Fibroblast of villous mesenchyme (primary cell): Measurements from ENCODE around the gene GGT7.

DNA sequence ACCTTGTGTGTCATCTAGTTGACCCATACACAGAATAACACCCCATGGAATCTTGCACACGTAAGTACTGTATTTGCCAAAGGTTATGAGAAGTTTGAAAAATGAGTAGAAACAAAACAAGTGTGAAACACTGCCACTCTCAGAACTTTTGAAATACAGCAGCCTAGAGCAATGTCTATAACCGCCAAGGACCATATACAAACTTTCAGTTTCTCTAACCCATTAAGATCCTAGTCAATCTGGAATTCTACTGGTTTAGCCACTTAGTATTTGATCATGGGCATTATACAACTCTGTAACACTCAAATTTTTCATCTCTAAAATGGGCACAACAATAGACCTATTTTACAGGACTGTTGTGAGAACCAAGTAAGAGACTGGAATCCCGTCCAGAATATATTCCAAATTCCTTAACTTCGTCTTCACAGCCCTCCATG, 1.3 kb downstream of the EIF2S2 start:
- CAGE, long polyA plus RNA: no peak

DNA sequence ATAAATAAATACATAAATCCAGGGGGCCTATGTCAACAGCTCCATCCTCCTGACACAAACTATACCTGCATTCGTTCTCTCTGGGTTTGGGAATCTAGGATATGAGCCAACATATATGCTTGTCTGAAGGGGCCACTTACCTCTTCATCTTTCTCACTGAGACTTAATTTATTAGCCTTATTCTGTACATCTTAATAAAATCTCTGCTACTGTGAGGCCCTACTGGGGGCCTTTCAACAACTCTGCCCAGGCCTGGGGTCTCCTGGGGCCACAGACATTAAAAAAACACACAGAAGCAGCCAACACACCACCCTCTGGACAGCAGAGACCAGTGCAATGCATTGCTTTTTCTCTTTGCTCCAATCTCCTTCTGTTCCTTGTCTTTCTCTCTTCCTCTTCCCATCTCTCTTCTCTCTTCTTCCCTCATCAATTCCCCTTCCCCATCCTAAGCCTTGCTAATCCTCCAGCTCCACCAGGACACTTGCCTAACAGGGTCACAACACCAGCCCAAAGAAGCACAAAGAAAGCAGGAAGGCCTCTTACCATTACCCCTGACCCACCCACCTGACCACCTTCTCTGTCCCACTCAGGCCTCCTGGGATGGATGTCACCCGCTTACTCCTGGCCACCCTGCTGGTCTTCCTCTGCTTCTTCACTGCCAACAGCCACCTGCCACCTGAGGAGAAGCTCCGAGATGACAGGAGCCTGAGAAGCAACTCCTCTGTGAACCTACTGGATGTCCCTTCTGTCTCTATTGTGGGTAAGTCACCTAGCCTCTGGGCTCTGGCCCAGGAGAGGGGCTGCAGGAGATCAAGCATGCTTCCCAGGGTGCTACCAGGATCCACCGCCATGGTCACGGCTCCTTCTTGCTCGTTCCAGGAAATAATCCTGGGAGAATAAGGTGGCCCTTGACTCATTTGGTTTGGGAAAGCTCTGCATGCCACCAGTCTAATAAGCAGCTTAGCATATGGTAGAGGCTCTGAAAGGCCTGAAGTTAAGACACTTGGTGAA, 18.9 kb downstream of the ASIP start:
- CAGE, long polyA plus RNA: no peak

DNA sequence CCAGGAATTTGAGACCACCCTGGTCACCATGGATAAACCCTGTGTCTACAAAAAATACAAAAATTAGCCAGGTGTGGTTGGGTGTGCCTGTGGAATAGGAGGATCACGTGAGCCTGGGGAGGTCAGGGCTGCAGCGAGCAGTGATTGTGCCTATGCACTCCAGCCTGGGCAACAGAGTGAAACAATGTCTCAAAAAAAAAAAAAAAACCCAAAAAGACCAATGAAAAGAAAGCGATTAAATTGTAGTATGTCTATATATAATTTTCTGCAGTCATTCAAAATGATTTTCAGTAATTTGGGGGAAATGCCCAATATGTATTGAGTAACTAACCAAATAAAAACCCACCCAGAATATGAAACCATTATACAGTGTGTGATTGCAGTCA, 70.4 kb downstream of the ITCH start:
- CAGE, long polyA plus RNA: no peak

DNA sequence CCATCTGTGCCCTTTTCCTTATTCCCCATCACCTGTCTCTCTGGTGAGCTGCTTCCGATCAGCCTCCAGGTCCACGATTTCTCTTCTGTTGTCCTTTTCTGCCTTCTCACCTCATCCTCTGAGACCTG, 566 bp upstream of the MAP1LC3A start:
- CAGE, long polyA plus RNA: no peak

GRCh38 chr20:34711542-34712081, 7.5 kb downstream of the TP53INP2 start:
- CAGE, long polyA plus RNA: no peak

GRCh38 chr20:34713721-34714099, 9.6 kb downstream of the TP53INP2 start:
- CAGE, long polyA plus RNA: no peak

DNA sequence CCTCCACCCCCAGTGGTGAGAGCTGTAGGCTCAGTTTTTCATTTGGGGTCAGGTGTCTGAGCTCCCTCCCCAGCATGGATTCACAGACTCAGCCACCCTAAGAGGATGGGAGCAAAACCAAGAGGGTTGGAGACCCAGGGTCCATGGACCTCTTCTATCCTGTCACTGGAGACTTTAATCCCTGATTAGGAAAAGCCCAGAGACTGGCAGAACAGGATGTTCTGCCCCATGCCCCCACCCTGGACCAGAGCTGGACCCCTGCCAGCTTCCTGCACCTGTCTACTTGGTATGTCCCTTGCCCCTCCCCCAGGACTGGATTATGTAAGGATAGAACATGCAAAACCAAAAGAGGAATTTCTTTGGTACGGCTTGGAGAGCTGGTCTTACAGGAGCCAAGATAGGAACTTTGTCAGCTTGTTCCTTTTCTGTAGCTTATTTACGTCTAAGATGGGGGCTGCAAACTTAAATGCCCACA, 11.0 kb downstream of the GGT7 start:
- CAGE, long polyA plus RNA: no peak

GRCh38 chr20:34872567-34873171, at the start of gene GGT7:
Gene GGT7 (minus strand): TSS chr20:34872856.
- CAGE, long polyA plus RNA: no peak

- CAGE, long polyA plus RNA: no peak
Measured at GRCh38 chr20:35038950-35039447, 53.6 kb downstream of the TRPC4AP start.

GRCh38 chr20:35134173-35134804, 12.8 kb downstream of the EDEM2 start:
- CAGE, long polyA plus RNA: no peak

DNA sequence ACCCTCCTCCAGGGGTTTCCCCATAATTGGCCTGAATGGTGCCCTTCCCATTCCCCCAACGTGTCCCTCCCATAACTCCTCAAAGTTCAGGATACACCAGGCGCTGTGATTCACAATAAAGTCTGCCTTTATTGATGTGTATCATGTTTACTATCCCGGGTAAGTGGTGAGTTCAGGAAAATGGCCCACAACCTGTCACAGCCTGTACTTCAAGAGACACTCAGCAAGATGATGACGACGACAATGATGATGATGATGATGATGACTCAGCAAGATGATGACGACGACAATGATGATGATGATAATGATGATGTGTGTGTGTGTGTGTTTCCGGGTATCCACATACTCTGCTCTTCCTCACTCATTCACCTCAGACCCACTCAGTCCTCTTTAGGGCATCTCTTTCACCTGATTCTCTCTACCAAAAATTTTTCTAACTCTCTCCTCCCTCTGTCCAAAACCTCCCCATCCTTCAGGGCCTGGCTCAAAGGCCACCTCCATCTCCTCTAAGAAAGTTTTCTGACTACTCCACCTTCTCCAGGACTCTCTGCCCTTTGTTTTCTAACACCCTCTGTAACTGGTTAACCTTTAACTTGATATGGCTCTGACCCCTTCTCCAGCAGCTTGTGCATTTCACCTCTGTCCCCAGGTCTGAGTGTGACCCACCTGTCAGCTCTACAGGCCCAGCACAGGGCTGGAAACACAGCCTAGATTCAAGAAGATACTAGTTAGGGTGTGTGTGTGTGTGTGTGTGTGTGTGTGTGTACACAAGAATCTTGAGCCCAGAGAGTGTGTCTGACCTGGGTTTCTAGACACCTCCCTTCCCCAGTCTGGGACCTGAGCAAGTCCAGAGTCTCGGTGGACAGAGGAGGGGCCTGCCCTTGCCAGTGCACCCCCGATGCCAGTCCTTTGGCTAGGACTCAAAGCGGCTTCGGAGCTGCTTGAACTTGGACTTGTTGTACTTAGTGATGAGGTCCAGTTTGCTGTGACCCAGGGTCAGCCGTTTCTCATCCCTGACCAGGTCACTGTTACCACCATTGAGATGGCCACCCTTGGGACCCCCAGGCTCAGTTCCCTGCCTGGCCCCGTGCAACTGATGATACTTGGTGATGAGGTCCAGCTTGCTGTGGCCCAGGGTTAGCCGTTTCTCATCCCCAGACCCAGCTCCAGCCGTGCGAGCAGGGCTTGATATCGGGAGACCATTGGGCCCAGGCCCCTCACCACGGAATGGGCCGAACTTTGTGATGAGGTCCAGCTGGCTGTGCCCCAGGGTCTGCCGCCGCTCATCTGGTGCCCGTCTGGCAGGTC, 1.5 kb upstream of the EIF6 start:
- CAGE, long polyA plus RNA: no peak

- CAGE, long polyA plus RNA: no peak
Measured at GRCh38 chr20:35297144-35297606, 5.0 kb upstream of the FAM83C start.

DNA sequence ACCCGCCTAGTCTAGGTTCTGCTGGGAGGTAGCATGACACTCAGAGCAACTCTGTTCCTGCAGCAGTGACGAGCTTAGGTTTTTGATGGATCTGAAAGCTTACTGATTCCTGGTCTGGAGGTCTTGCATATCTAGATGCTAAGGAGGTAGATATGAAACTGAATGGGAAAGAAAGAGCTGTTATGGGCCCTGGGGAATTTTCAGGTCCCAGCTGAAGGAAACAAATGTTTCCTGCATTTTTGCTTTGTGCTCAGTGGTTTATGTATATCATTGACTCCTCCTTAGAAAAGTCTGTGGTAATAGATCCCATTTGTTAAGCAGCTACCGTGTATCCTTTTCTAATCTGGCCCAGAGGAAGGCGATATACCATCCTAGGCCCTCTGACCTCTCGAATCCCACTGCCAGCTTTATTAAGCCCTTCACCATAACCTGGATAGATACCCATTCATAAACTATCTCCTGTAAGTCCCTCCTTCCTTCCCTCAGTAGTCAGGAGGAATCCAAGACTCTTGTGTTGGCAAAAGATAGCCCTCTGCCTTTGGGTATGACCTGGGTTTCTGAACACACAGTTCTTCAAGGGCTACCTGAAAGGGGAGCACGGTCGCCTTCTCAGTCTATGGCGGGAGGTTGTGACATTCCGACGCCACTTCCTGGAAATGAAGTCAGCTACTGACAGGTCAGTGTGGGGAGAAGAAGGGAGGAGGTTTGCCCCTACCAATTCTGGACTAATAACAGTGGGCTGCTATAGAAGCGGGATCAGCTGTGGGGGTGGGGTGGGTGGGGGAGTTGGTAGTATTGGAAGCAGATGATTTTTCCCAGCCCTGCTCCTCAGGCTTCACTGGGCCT, 11.2 kb downstream of the CEP250 start:
- CAGE, long polyA plus RNA: no peak

GRCh38 chr20:35507591-35508209, 21.8 kb downstream of the C20orf173 start:
- CAGE, long polyA plus RNA: no peak

DNA sequence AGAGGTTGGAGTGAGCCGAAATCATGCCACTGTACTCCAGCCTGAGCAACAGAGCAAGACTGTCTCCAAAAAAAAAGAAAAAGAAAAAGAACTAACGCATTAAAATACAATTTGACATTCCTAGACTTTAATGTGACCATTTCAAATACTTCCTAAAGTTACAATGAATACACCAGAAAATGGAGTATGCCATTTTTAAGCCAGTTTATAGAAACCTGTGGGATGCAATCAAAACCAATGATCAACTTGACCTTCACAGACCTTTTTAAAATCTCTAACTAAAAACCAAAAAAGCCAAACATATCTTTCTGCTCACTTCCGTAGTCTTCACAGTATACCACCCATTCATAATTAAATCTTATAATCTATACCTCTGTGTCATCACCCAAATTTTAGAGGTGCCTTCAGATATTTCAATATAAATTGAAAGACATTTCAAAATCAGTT, 8.5 kb downstream of the RBM39 start:
- CAGE, long polyA plus RNA: no peak

GRCh38 chr20:35796383-35797052, 24.7 kb downstream of the PHF20 start:
- CAGE, long polyA plus RNA: no peak

GRCh38 chr20:35871302-35871562, 83.1 kb downstream of the SCAND1 start:
- CAGE, long polyA plus RNA: no peak

GRCh38 chr20:35952250-35953454, 1.6 kb downstream of the SCAND1 start:
- CAGE, long polyA plus RNA: no peak

DNA sequence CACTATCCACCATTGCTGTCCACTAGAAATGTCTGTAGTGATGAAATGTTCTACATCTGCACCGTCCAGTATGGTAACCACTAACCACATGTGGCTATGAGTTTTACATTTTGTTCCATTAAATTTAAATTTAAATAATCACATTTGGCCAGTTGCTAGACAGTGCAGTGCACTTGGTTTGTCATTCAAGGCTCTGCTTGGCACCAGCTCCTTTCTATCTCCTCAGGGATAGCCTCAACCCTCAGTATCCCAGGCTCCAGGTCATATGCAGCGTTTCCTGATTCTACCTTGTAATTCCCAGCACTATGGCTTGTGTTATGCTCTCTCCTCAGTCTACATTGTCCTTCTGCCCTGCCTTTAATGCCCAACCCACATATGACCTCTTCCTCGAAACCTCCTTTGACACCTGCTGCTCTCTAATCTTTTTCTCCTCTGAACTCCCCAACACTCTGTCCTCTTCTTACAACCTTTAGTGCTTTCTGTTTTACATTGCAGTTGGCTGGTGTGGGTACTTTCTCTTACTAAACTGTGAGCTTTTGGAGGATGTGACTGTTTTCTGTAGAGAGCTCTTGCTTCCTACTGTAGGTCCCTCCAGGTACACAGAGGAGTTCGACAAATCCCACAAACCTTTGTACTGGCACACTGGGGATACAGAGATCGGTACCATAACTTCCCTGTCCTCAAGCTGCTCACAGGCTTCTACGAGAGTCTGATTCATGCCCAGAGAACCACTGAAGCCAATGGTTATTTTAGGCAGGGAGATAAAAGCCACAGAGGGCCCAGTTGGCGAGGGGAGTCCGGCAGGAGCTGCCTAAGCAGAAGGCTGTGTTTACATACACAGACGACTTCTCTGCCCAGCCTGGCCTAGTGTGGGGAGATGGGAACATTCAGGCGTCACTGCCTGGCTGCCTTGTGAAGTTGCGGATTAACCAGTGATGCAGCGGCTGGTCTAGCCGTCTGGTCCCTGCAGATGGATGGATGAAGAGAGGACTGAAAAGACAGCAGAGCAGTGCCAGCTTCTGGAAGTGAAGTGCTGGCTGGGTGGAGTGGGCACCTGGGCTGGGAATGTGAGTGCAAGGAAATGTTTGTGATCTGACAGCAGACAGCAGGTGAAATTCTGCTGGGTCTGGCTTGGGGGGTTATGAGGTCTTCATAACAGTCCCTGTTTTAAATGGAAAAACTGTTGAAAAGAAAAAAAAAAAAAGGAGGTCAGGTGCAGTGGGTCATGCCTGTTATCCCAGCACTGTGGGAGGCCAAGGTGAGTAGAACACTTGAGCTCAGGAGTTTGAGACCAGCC, 8.4 kb upstream of the EPB41L1 start:
- CAGE, long polyA plus RNA: no peak

DNA sequence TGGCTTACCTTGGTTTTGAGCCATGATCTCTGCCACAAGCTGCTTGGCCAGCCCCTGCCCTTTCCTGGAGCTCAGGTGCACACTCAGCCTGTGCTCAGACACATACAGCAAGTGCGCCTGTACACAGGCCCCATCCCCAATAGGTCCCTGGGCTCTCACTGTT, 770 bp upstream of the EPB41L1 start:
- CAGE, long polyA plus RNA: no peak